PC-3 (cell line): ENCODE data around the genes P4HA1, ANXA7, MYOZ1, AGAP5 and ZSWIM8.

- RAMPAGE, long total RNA, result no peak
These were observed 25.2 kb upstream of the DDIT4 start for GRCh38 chr10:72248149-72249360.

DNA sequence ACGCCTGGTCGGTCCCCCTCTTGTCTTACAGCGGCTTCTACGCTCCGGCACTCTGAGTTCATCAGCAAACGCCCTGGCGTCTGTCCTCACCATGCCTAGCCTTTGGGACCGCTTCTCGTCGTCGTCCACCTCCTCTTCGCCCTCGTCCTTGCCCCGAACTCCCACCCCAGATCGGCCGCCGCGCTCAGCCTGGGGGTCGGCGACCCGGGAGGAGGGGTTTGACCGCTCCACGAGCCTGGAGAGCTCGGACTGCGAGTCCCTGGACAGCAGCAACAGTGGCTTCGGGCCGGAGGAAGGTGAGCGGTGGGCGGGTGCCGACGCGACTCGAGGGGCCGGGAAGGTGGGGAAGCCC is 378 bp downstream of the DDIT4 start:
- RAMPAGE, long total RNA, result no peak

- RAMPAGE, long total RNA, result no peak
These were observed 1.5 kb downstream of the DDIT4 start for GRCh38 chr10:72275161-72275775.

DNA sequence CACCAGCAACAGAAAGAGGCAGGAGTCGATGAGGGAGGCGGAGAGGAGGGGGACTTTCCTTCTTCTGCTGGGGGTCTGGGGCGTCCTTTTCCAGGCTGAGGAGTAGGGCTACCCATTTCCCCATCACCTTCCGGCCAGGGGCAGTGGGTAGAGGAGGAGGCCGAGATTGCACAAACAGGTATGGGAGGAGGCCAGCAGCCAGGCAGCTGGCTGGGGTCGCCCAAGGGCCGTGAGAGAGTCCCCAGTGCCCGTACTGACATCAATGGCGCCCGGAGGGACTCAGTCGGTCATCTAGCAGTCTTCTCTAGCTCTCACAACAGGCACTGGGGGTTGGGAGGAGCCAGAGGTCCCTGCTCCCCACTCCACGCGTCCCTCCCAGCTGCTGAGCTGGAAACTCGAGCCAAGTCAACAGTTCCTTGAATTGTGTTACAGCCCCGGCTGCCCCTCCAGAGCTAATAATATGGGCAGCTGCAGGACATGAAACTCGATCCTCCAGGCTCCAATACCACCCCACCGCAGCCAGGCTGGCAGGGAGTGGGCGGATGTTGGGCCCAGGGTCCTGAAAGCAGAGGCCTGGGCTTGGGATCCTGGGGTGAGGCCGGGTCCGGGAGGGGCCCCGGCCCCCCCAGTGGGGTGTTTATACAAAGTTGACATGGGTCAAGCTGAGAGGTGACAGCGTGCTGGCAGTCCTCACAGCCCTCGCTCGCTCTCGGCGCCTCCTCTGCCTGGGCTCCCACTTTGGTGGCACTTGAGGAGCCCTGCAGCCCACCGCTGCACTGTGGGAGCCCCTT is 29.4 kb downstream of the DNAJB12 start:
- RAMPAGE, long total RNA, result no peak

- RAMPAGE, long total RNA, result no peak
These were observed 5.4 kb downstream of the DNAJB12 start for GRCh38 chr10:72349151-72349810.

DNA sequence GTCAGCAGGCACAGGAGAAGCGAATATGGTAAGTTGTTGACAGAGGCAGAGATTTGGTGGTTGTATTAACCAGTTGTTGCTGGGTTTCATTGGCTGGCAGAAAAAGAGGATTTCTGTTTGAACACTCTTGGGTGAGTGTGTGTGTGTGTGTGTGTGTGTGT is 976 bp downstream of the MCU start:
- RAMPAGE, long total RNA, result no peak

GRCh38 chr10:73032504-73032807 is 64.2 kb downstream of the P4HA1 start:
- RAMPAGE, long total RNA, result no peak

GRCh38 chr10:73096793-73097401 is at the start of gene P4HA1:
Gene P4HA1, minus strand, starts transcription at chr10:73096866.
- RAMPAGE, long total RNA, result start-site peak on the minus strand at chr10:73096813-73096869, 1,934 and 781 reads in 2 replicates

DNA sequence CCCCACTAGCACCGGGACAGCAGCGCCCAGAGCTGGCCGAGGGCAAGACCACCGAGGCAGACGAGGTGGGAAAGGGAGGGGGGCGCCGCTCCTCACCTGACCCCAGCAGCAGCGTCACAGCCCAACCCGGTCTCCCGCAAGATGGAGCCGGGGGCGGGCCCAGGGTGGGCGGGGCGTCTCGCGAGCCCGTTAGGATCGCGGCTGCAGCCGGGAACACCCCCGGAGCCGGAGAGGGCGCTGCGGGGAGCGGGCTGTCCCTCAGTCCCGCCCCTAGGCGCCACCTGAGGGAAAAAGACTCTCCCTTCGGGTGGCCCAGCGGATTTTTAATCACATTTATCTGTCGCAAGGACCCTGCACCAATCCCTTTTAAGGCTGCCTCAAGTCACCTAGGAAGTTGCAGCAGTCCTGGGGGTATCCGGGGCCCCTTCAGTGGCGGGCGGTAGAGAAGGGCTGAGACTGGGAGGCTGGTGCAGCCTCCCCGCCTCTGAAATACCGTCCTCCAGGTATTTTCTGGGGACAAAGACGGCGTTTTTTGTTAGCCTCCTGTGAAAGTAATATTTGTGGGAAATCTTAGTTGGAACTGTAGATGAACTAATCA is at the start of gene ANXA7:
Gene ANXA7 (minus strand): TSS at position 143 of the 598 bp plus-strand sequence.
- RAMPAGE, long total RNA, result start-site peak on the minus strand centred at position 136 of the sequence, 41 bp wide, 2,045 and 229 reads in 2 replicates

GRCh38 chr10:73432625-73433217 is 640 bp downstream of the MSS51 start:
- RAMPAGE, long total RNA, result no peak

DNA sequence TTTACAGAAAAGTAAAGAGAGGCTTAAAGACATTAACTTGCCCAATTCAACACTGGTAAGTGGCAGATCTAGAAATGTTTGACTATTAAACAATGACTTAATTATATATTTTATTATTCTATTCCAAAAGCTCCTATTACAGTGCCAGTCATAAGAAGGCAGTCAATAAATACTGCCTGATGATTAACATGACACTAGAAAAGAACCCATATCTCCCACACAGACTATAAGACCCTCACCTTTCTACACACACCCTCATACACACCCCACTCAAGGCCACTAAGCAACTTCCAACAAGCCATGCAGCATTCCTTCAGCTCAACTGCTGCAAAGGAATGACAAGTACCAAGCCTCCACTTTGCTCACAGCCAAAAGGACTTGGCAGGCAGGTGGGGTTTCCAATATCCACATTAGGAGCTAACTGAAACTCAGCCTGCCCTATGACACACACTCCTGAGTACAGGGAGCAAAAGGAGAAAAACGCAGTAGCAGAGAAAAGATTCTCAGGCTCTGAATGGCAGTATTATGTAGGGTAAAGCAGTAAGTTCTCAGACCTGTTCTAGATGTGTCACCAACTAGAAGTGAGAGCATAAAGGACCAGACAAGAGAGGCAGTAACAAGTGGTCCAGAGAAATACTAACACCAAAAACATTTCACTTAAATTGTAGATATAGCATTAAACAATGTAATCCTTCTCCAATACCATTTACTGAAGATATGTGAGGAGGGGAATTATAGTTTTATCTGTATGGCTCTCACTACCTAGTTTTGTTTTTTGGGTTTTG is 13.3 kb downstream of the USP54 start:
- RAMPAGE, long total RNA, result no peak

GRCh38 chr10:73589433-73589995 is 1.6 kb downstream of the USP54 start:
- RAMPAGE, long total RNA, result no peak

GRCh38 chr10:73641198-73642031 is at the start of gene MYOZ1:
Gene MYOZ1, minus strand, starts transcription at chr10:73641474.
- RAMPAGE, long total RNA, result no peak

- RAMPAGE, long total RNA, result no peak
These were observed at the start of gene AGAP5 for GRCh38 chr10:73697327-73698303. Gene AGAP5, minus strand, starts transcription at chr10:73698109.

DNA sequence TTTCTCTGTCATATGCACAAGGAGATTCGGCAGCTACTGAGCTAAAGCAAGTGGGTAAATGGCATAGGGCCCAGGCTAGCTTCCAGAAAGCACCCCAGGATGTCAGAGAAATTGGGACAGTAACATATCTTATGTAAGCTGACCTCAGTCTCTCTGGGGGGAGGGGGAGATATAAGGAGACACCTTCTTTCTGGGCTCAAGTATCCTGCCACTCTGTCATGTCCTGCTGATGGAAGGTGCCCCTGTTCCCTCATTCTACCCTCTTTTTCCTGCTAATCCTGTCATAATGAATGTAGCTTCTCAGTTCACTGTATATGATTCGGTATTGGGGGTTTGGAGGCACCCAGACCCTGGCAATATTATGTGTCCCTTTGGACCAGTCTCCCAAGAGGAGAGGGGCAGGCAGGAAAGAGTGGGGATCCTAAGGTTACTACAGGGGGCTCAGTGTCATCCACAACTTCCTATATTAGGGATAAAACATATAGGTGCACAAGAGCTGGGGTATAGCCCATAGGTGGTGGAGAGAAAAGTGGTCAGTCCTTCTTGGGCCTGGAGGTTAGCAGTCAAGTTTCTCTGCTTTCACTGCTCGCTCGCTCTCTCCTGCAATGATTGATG is 918 bp upstream of the FUT11 start:
- RAMPAGE, long total RNA, result no peak

DNA sequence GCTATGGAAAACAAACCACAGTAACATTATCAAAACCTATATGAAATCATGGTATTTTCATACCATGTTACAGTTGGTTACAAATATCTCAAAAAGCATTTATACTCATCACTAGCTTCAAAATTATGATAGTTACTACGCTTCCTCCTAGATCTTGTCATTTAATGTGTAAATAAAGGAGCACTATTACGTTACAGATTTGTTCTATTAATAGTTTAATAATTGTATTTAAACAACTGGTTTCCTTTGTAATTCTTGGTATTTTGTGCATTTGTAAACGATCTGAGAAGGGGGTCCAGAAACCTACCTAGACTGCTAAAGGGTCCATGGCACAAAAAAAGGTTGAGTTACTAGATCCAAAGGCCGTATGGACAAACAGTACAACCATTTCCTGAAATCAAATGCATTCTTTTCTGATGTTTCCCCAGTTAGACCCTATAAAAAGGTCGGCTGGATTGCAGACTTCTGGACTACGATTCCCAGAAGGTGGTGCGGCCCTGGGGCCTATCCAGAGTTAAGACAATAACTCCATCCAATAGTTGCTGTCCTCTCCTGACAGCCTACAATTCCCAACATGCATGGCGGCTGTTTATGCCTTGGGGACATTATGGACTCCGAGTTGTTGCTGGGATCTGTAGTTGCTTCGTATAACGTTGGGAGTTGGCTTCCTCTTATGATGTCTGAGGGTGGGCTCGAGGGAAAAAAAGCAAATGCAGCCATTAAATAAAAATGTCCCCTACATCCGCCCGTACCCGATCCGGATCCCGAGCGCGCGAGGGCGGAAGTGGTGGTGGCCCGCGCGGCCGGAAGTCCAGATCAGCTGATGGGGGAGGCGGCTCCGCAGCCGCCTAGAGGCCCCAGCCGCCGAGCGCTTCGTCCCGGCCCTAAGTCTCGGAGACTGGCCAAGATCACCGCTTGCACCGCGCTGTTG is at the start of gene ZSWIM8:
Gene ZSWIM8 (plus strand): TSS at position 843 of the 931 bp plus-strand sequence.
- RAMPAGE, long total RNA, result no peak

DNA sequence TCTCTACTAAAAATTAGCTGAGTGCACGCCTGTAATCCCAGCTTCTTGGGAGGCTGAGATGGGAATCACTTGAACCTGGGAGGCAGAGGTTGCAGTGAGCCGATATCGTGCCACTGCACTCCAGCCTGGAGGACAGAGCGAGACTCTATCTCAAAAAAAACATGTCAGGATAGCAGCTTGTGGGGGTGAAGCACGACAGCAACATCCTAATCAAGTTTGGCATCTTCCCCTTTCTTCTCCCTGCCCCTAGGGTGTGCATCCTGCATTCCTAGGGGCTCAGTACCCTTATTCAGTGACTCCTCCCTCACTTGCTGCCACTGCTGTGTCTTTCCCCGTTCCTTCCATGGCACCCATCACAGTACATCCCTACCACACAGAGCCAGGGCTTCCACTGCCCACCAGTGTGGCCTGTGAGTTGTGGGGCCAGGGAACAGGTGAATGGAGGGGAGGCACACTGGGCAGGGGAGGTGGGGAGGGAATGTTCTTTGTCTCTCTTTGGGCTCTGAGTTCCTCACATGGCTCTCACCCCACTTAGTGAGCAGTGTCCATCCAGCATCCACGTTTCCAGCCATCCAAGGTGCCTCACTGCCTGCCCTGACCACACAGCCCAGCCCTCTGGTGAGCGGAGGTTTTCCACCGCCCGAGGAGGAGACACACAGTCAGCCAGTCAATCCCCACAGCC is 11.5 kb downstream of the NDST2 start:
- RAMPAGE, long total RNA, result no peak

GRCh38 chr10:73801749-73802850 is 9.3 kb downstream of the NDST2 start:
- RAMPAGE, long total RNA, result no peak

- RAMPAGE, long total RNA, result no peak
These were observed 23.4 kb downstream of the CAMK2G start for GRCh38 chr10:73850770-73851444.

- RAMPAGE, long total RNA, result no peak
These were observed 29.7 kb downstream of the PLAU start for GRCh38 chr10:73940515-73941068.